Fibroblast of villous mesenchyme (primary cell): ENCODE measurements around a stretch of chr6.

DNA sequence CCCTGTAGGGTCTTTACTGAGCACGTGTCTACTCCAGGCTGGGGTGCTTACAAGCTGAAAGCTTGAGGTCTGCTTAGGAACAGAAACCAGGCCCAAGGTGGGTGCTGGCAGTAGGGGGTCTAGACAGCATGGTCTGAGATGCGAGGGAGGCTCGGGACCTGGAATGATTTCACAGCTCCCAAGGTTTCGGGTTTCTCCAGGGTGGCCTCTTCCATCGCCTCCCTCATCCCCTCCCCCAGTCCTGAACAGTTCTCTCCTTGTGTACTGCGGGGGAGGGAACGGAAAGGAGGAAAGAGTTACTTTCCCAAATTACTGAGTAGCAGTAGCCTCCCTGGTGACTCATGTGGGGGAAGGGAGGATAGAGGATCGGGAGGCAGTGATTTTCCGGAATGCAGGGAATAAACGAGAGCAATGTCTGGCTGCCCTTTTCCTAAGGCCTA is 1.3 kb downstream of the BRD2 start:
- CAGE, long polyA plus RNA, result no peak

DNA sequence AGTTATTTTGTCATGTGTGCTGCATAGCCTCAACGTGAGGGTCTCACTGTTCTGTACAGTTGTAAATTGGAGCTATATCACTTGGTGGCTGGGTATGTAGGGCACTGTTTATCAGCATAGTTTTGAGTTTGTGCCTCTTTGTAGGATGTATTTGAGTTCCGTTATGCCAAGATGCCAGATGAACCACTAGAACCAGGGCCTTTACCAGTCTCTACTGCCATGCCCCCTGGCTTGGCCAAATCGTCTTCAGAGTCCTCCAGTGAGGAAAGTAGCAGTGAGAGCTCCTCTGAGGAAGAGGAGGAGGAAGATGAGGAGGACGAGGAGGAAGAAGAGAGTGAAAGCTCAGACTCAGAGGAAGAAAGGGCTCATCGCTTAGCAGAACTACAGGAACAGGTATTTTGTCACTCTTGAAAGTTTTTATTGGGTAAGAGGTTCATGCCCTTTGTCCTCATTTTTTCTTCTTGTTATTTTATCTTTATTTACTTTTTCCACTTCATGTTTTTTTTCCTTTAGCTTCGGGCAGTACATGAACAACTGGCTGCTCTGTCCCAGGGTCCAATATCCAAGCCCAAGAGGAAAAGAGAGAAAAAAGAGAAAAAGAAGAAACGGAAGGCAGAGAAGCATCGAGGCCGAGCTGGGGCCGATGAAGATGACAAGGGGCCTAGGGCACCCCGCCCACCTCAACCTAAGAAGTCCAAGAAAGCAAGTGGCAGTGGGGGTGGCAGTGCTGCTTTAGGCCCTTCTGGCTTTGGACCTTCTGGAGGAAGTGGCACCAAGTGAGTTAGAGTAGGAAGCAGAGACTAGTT is 9.4 kb downstream of the BRD2 start:
- CAGE, long polyA plus RNA, result no peak

- CAGE, long polyA plus RNA, result no peak
Observed at GRCh38 chr6:33112231-33112656, 36.5 kb downstream of the HLA-DPB1 start.

GRCh38 chr6:33113861-33114142 is 38.0 kb downstream of the HLA-DPB1 start:
- CAGE, long polyA plus RNA, result no peak

DNA sequence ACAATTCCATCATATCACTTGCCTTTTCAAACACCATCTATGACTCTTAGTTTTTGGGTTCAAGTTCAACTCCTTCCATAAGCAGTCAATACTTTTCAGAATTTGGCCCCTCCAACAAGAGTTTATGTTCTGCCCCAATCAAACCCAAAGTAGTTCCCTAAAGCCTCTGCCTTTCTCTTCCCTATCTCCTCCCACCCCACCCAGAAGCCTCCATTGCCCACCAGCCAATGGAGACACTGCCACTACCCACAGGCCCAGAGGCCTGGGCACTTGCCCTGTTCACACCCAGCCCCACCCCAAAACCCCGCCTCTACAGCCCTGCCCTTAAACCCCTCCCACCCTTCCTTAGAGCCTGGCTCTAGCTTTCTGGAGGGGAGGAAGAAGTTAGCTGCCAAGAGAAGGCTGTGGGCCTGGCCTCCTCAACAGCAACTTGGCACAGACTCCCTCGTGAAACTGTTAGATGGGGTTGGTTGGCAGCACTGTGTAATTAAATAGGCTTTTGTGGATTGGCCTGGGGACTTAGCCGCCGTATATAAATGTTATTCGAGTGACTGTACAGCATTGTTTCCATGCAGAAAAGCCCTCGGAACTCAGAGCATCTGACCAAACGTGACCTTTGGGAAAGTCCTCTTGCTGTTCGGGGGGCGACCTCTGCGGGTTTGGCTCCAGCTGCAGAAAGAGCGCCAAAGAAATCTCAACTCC is 31.5 kb downstream of the COL11A2 start:
- CAGE, long polyA plus RNA, result no peak

GRCh38 chr6:33249684-33250287 is 21.9 kb downstream of the VPS52 start:
- CAGE, long polyA plus RNA, result no peak

- CAGE, long polyA plus RNA, result no peak
Observed at GRCh38 chr6:33274187-33275085, 2.5 kb upstream of the B3GALT4 start.

- CAGE, long polyA plus RNA, result no peak
Observed at GRCh38 chr6:33297379-33297633, 1.4 kb downstream of the RGL2 start.

- CAGE, long polyA plus RNA, result no peak
Observed at GRCh38 chr6:33416870-33417021, 1.2 kb downstream of the CUTA start.

DNA sequence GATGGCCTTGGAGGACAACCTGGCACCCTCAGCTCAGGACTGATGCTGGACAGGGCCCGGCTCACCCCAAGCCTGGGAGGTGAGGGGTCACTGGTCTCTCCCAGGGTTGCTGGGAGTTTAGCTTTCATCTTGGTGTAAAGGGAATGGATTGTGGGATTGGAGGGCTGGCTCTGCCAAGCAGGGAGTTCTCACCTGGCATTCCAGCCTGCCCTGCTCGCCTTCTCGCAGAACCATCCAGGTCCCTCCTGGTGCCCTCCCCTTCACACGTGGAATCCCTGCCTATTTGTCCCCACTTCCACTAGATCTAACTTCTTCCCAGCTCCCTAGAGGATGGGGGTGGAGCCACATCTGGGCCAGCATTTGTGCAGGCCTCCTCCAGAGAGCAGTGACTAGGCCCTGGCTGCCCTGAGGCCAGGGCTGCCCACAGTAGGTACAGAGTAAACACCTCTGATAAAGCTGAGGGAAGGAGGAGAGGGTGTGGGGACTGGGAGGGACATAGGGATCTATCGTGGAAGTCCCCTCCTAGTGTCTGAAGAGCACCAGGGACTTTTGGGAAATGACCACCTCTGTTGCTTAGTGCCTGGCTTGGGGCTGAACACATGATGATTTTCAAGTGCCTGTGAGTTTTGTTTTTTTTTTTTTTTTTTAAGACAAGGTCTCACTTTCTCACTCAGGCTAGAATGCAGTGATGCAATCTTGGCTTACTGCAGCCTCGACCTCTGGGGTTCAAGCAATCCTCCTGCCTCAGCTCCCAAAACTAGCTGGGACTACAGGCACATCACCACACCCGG is 1.8 kb downstream of the ITPR3 start:
- CAGE, long polyA plus RNA, result no peak

- CAGE, long polyA plus RNA, result no peak
Observed at GRCh38 chr6:33740039-33740521, 6.6 kb downstream of the IP6K3 start.

DNA sequence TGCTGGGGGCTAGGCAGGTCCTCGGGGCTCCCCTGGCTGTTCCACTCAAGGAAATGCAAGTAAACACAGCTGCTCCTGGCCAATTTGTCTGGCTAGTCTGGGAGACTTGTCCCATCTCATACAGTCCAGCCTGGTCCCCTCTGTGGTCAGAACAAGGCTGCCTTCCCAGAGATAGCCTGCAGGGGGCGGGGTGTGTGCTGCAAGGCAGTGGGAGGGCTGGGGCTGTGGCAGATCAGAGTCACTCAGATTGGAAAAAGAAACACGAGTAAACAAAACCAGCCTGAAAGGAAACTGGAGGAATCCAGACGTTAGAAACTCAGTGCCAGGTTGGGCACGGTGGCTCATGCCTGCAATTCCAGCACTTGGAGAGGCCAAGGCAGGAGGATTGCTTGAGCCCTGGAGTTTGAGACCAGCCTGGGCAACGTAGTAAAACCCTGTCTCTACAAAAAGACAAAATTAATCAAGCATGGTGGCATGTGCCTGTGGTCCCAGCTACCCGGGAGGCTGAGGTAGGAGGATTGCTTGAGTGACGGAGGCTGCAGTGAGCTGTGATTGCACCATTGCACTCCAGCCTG is 20.3 kb downstream of the LEMD2 start:
- CAGE, long polyA plus RNA, result no peak

DNA sequence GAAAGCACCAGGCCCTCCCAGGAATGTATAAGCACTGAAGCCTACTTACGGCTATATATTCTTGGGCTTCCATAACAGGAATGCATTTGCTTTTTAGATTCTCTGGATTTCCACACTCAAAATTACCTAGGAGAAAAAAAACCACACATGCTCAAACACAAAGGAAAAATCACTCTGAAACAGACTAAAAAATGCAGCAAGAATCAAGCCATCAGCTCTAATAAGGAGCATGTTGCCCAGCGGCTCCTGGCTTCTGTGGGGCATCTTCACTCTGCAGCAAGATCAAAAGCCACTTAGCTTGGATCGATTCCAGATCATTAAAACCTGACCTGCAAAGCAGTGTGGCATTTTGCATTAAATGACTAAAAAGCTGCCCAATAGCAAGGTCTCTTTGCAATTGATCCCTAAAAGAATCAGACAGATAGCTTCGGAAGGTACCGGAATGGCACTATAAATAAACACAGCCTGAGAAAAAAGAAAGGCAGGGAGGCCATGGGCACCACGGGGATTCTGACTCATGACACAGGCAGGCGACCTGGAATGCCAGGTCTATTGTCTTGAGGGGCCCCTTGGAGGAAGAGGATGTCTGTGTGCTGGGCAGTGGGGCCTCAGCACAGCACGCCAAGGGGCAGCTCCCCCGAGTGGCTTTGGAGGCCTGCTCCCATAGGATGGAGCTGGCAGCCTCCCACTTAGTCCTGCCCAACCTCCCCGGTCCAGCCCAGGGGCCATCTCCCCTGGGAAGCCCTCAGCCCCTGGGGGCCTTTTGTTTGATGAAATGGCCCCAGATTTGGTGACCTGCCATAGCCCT is 7.7 kb downstream of the LEMD2 start:
- CAGE, long polyA plus RNA, result no peak

- CAGE, long polyA plus RNA, result no peak
Observed at GRCh38 chr6:33840035-33840491, 36.3 kb upstream of the MLN start.

- CAGE, long polyA plus RNA, result no peak
Observed at GRCh38 chr6:33840515-33840934, 36.7 kb upstream of the MLN start.

GRCh38 chr6:34144695-34145450 is 1.0 kb downstream of the GRM4 start:
- CAGE, long polyA plus RNA, result no peak

DNA sequence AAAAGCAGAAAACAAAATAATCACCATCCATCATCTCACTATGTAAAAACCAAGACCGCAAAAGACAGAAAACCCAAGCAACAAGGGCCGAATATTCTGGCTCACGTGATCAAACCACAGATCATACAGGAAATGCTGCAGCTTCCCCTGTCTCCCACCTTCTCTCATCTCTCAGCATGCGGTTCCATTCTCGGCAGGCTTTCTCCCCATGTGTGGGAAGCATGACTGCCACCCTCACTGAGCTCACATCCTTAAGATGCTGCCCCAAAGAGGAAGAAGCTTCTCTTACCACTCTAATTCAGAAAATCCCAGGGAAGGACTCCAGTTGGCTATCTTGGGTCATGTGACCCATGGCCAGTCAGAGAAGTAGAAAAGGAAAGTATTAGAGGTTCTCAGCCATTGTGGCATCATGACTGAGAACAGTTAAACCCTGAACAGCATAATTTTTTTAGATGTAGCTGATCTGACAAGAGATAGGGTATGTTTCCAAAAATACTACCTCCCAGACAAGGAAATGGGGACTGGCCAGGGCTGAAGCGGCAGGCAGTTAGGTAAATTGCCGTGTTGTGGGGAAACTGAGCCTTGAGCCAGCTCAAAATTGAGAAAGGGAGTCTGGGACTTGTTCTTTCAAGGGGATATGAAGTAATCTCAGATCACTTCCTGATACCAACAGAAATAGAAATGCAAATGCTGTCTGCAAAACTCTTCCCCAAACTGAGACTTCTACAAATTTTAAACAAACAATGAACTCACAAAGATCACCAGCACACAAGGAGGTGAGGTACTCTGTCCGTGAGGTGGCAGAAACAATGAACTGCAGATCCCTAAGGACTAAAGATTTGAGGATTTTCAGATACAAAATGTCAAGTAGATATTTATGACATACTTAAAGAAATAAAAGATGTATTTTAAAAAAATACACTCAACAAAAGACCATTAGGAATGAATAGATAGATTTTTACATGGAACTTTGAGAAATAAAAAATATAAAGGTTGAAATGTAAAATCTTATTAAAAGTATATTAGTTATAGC is 37.1 kb upstream of the GRM4 start:
- CAGE, long polyA plus RNA, result no peak

DNA sequence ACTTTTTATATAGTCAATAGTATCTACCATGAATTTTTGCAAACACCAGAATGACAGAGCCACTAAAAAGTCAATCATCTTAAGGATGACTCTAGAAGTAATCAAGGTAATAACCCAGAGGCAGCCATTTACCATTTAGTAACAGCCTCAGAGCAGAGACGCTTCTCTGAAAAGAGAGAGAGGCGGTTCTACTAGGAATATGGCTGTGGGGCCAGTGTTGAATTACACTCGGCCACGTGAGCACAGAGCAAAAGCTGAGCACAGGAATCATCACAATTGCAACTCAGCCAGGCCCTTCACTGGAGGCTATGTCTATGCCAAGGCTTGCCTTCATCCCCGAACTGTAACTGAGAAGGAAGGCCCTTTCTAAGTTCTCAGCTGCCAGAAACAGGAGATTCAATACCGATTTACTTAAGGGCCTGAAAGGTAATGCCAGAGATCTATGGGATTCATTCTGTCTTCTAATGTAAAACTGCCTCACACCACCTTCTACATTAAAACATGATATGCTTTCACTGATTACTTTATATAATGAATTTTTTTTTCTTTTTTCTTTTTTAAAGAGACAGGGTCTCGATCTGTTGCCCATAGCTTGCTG is 67.7 kb downstream of the NUDT3 start:
- CAGE, long polyA plus RNA, result no peak

DNA sequence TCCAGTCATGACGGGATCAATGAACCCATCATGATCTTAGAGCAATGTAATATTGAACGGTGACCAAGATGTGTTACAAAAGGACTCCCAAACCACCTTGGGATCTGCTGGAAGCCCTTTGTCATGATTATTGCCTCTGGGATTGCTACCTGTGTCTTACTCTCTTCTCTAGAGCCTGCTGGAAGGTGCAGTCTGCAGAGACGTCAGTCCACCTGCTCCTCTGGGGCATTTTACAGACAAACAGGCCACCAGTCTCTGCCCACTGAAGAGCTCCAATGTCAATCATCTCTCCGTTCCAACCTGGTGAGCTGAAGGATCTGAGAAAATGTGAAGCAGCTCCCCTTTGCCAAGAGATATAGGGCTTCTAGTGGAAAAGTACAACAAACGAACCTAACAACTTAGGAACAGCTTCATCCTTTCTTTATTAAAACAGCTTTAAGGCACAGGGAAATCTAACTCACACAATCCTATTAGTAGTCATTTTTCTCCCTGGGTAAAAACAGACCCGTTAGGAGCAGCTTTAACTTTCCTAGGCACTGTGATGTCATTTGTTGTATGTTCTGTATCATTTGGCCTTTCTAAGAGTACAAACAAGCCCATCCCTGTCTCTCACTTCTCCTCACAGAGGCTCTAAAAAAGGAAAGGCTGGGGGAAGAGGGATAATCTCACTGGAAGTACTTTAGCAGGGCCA is 8.4 kb downstream of the NUDT3 start:
- CAGE, long polyA plus RNA, result no peak

- CAGE, long polyA plus RNA, result no peak
Observed at GRCh38 chr6:34553622-34554155, 2.4 kb downstream of the SPDEF start.